HepG2 (cell line): ENCODE results near the genes ZNF473, KLK5, KLK6 and SIGLECL1.

DNA sequence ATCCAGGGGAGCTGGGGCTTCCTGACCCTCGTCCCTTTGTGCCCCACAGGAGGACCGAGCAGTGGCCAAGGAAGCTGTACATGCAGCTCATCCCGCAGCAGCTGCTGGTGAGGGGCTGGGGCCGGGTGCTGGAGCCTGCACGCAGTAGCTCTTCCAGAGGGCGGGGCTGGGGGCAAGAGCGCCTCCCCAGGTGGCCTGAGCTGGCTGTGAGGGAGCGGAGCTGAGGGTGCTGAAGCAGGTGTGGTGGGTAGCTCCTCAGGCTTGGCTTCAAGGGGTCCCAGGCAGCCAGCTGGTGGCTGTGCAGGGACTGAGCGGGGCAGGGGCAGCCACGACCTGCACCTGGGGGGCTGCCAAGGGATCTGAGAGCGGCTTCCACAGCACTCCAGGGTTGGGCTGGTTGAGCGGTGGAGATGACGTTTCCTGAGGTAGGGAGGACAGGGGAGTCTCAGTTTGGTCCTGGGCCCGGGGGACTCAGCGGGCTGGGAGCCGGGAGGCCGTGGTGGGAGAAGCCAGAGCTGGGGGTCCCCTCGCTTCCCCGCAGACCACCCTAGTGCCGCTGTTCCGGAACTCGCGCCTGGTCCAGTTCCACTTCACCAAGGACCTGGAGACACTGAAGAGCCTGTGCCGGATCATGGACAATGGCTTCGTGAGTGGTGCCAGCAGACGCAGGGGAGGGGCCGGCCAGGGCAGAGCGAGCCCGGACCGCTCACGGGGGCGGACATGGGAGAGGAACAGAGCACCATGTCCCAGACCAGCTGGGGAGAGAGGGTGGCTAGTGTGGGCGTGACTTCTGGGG is 9.2 kb downstream of the PNKP start:
- RRBS, 2 experiments = 98 to 99% methylated on average over 10 of the region's 33 CpGs
CAGE:
- cytosol, long polyA minus RNA = no peak
- cytosol, long polyA plus RNA = no peak
- long polyA plus RNA = no peak
- nucleus, long polyA minus RNA = no peak
- nucleus, long polyA plus RNA = no peak

- RRBS, 2 experiments = 1% methylated on average over 4 of the region's 27 CpGs
CAGE:
- cytosol, long polyA minus RNA = no peak
- cytosol, long polyA plus RNA = no peak
- long polyA plus RNA = no peak
- nucleus, long polyA minus RNA = no peak
- nucleus, long polyA plus RNA = no peak
Observed at GRCh38 chr19:49875886-49876400, 1.2 kb downstream of the AKT1S1 start.

DNA sequence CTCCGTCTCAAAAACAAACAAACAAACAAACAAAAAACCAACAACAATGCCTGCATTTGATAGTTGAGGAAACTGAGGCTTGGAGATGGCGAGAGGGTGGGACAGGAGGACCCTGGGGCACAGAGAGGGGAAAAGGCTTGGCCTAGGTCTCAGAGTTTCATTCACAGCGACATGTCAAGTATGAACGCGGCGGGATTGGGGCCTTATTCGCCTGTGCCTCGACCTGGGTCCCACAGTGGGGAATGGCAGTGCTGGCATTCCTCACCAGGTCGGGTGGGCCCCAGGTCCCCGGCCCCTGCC is 2.1 kb upstream of the IL4I1 start:
- RRBS, 2 experiments = no CpG with 5 or more reads among the region's 10 CpGs
CAGE:
- cytosol, long polyA minus RNA = no peak
- cytosol, long polyA plus RNA = no peak
- long polyA plus RNA = no peak
- nucleus, long polyA minus RNA = no peak
- nucleus, long polyA plus RNA = no peak

- RRBS, 2 experiments = 0% methylated on average over 1 of the region's 7 CpGs; no CpG with 5 or more reads in 1 of the 2 experiments
CAGE:
- cytosol, long polyA minus RNA = no peak
- cytosol, long polyA plus RNA = start-site peak on the plus strand at chr19:49928698-49928777, 45 and 44 reads in 2 replicates
- long polyA plus RNA = start-site peak on the plus strand at chr19:49928700-49928804, 50 and 68 reads in 2 replicates
- nucleus, long polyA minus RNA = no peak
- nucleus, long polyA plus RNA = start-site peak on the plus strand at chr19:49928694-49928837, 60 and 44 reads in 2 replicates
Observed at GRCh38 chr19:49928567-49928997, 423 bp upstream of the ATF5 start.

DNA sequence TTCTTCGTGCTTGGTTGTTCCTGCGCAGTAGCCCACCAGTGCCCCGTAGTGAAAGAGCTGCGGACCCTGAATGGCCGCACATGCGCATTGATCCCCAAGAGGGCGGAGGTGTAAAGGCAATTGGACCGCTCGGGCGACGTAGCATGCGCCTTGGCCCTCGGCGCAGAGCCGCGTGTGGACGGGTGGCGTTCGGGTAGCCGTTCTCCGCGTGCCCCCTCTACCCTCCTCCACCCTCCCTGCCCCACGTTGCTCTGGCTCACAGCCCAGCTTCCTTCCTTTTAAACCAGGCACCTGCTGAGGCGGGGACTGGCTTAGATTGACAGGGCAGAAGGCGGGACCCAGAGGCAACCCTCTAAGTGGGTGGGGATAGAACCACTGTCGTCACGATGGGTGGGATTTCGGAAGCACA is 373 bp upstream of the NUP62 start:
- RRBS, 2 experiments = no CpG with 5 or more reads among the region's 28 CpGs
CAGE:
- cytosol, long polyA minus RNA = no peak
- cytosol, long polyA plus RNA = start-site peak on the plus strand centred at position 34 of the sequence, 265 bp wide, 12 and 12 reads in 2 replicates
- long polyA plus RNA = no peak
- nucleus, long polyA minus RNA = no peak
- nucleus, long polyA plus RNA = no peak

DNA sequence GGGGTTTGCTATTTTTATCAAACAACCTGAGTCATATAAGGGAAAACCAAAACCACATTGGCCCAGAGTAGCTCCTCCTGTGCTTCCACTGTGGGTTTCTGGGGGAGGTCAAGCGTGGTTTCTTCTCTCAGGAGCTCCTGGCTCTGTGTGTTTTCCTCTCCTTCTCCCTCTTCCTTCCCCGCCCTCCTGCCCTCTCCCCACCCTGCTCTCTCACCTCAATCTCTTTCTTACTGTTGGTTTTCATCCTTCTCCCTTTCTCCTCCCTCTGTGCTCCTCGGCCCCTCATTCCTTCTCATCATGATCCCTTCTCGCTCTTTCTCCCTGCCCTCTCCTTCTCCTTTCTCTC is 21.1 kb downstream of the VRK3 start:
- RRBS, 2 experiments = no CpG with 5 or more reads among the region's 4 CpGs
CAGE:
- cytosol, long polyA minus RNA = no peak
- cytosol, long polyA plus RNA = no peak
- long polyA plus RNA = no peak
- nucleus, long polyA minus RNA = no peak
- nucleus, long polyA plus RNA = no peak

DNA sequence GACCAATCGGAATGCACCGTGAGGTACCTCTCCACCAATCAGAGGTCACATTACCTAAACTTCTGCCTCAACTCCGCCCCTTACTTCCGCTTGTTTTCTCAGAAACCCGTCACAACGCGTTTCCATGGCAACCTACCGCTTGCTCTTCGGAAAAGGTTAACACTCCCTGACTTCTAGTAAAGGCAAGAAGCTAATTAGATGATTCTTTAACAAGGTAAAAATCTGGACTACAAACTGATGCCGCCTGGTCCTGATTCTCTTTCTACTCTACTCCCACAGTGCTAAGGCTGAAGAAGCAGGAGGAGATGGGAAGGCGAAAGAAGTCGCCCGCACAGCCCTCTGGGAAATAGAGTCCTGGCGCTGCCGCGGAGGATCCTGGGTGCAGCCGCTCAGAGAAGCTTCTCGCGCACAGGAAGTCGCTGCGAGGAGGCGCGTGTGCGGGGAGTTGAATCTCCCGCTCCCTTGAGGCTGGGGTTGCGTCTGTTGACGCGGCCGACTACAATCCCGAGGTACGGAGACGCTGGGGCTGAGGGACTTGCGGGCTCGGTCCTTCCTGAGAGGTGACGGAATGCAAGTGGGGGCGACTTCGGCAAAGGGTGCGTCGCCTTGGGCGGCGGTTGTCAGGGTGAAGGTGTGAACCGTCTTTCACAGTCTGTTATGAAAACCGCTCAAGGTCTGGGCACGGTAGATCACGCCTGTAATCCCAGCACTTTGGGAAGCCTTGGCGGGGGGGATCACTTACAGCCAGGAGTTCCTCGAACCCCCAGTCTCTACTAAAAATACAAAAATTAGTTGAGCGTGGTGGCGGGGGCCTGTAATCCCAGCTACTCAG is at the start of gene ZNF473:
Gene ZNF473, plus strand, starts transcription at position 392 of the 832 bp plus-strand sequence.
- RRBS, 2 experiments = no CpG with 5 or more reads among the region's 49 CpGs
CAGE:
- cytosol, long polyA minus RNA = start-site peak on the plus strand centred at position 426 of the sequence, 39 bp wide, 87 reads
- cytosol, long polyA plus RNA = no peak
- long polyA plus RNA = start-site peak on the plus strand centred at position 422 of the sequence, 41 bp wide, 82 and 92 reads in 2 replicates
- nucleus, long polyA minus RNA = no peak
- nucleus, long polyA plus RNA = start-site peak on the plus strand centred at position 425 of the sequence, 48 bp wide, 99 and 185 reads in 2 replicates

GRCh38 chr19:50205080-50205695 is 1.8 kb downstream of the MYH14 start:
- RRBS, 2 experiments = 10% methylated on average over 15 to 17 of the region's 47 CpGs
CAGE:
- cytosol, long polyA minus RNA = no peak
- cytosol, long polyA plus RNA = no peak
- long polyA plus RNA = no peak
- nucleus, long polyA minus RNA = no peak
- nucleus, long polyA plus RNA = no peak

DNA sequence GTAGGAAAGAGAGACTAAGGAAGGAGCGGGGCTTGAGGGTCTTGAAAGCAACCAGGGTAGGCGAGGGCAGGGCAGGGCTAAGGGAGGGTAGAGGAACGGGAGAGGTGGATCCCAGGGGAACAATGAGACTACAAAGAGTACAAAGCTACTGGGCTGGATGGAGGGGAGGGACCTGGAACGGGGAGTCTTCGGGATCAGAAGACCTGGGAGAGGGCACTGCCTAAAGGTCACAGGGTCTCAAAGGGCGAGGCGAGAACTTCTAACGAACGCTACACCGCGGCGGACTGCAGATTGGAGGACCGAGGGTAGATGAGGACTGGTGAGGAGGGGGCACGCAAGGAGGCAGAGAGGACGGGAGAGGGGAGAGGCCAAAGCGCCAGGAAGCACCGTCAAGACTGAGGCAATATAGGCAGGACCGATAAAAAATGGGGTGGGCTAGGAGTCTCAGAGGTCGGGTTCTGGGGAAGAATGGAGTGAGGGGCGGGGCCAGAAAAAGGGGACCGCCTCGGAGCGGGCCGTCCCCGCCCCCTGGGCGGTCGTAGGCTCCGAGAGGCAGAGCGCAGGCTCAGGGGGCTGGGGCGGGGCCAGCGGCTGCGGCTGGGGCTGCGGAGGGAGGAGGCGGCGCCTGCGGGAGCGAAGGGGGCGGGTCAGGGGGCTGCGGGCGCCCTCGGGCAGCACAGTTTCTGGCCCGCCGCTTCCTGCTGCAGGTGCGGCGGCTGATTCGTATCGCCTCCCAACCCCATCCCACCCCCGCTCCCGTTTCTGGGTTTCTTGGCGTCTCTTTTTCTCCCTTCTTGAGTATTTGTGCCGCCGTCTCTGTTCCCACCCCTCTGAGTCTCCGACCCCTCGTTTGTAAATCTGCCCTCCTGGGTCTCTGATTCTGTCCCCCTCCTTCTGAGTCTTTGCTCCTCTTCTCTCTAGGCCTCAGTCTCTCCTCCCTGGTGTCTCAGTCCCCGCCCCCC is 1.4 kb upstream of the KCNC3 start:
- RRBS, 2 experiments = no CpG with 5 or more reads among the region's 55 CpGs
CAGE:
- cytosol, long polyA minus RNA = no peak
- cytosol, long polyA plus RNA = no peak
- long polyA plus RNA = no peak
- nucleus, long polyA minus RNA = no peak
- nucleus, long polyA plus RNA = no peak

GRCh38 chr19:50376617-50377759 is 731 bp downstream of the NR1H2 start:
- RRBS, 2 experiments = 93 to 96% methylated on average over 1 of the region's 49 CpGs
CAGE:
- cytosol, long polyA minus RNA = no peak
- cytosol, long polyA plus RNA = no peak
- long polyA plus RNA = no peak
- nucleus, long polyA minus RNA = no peak
- nucleus, long polyA plus RNA = no peak

- RRBS, 2 experiments = no CpG with 5 or more reads among the region's 19 CpGs
CAGE:
- cytosol, long polyA minus RNA = no peak
- cytosol, long polyA plus RNA = no peak
- long polyA plus RNA = no peak
- nucleus, long polyA minus RNA = no peak
- nucleus, long polyA plus RNA = no peak
Observed at GRCh38 chr19:50505967-50506414, 5.0 kb downstream of the JOSD2 start.

DNA sequence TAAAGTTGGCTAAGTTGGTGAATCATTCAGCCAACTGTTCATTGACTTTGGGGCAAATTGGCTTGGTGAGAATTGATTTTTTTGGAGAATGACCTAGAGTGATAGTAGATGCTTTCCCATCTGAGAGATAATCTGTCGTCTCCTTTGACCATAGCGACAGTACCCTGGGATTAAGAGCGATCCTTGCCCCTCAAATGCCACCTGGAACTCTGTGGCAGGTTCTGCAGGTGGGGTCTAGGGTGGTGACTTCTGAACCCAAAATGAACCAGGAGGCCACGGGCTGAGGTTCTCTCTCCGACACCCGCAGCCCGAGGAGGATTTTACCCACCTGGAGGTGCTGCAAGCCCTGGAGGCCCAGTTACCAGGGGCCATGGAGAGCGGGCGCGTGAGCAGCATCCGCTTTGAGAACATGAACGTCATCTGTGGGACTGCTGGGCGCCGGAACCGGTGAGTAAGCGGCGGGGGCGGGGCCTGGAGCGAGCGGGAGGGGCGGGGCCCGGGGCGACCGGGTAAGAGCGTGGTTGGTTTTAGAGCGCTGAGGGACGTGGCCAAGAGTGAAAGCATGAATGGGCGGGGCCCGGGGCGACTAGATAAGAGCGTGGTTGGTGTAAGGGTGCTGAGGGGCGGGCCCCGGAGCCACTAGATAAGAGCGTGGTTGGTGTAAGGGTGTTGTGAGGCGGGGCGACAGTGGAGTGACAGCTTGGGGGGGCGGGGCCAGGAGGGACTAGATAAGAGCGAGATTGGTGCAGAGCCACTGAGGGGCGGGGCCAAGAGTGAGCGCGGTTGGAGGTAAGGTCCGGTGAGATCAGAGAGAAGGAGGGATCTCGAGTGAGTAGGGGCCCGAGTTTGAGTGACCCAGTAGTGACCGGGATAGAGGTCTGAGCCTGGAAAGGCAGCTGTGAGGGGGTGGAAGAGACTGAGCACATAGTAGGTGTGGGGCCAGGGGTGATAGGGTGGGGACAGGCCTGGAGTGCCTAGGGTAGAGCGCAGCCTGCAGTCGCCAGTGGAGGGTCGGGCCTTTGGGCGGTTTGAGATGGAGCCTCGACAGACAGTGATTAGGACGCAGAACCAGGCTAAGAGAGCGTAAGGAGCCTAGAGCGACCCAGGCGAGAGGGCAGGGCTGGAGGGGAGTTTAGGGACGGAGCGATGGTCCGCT is 8.8 kb downstream of the C19orf81 start:
- RRBS, 2 experiments = 20 to 24% methylated on average over 20 of the region's 57 CpGs
CAGE:
- cytosol, long polyA minus RNA = no peak
- cytosol, long polyA plus RNA = no peak
- long polyA plus RNA = no peak
- nucleus, long polyA minus RNA = no peak
- nucleus, long polyA plus RNA = no peak

DNA sequence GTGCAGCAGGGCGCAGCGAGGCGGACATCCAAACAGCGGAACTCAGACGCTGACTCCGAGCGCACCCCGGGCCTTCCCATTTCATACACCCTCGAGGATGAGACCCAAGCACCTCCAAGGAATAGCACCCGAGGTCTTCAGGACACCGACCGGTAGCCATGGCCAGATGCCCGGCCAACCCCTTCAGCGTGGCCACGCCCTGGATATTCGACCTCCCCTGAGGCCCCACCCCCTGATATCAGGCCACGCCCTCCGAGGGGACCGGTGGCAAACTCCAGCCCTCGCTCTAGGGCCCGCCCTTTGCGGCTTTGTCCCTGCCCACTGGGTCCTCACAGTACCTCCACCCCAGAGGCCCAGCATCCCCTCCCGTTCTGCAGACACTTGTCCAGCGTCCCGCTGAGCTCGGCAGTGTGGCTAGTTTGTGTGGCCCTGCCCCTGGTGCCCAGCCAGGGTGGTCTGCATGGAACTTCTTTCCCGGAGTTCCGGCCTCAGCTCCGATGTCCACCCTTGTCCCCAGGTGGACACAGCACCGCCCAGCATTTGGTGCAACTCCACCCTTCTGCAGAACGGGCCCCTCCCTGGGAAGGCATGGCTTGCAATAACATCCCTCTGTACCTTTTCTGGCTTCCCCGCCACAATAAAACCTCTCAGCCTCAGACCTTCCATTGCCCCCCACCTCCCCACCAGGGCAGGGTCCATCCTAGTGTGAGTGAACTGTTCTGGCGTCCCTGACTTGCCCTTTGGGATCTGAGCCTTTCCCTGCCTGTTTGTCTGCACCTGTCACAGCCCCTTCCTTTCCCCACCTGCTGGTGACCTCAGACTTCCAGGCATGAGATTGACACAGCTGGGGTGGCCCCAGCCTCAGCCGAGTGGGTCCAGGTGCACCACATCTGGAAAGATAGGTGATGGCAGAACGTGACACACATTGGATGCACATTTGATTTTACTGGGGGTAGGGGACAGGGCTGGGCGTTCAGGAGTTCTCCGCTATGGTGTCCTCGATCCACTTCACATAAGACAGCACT is 5.1 kb downstream of the KLK1 start:
- RRBS, 2 experiments = 18 to 19% methylated on average over 11 of the region's 38 CpGs
CAGE:
- cytosol, long polyA minus RNA = no peak
- cytosol, long polyA plus RNA = no peak
- long polyA plus RNA = no peak
- nucleus, long polyA minus RNA = no peak
- nucleus, long polyA plus RNA = no peak

DNA sequence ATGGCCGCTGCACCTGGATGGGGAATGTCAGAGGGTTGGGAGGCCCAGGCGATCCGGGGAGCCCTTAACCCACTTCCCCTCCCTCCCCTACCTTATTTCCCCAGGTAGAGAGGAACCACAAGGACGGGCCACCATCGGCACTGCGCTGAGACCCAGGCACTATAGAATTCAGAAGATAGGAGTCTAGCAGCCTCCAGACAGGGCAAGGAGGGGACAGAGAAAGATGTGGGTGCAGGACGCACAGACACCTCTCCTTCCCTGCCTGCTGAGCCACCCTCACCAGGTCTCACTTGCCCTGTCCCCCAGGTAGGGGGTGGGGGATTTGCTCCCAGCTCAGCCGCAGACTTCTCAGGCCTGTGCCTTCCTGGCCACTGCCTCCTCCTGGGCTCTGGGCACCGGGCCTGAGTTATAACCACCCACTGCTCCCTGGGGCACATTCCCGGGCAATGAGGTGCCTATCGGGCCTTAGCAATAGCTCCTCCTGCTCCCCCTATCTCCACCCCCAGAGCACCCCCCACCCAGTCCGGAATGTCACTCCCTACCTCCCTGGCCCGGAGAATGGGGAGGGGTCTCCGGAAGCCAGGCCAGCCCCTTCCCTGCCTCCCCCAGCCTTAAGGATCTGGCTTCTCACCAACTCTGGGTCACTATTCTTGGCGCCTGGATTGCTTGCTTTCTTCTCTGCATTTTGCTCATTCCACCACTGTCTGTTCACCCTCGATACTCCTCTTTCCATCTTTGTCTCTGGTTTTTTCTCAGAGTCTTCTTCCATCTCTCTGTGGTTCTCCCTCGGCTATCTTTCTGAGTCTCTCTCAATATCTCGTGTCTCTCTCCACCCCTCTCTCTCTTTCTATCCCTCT is at the start of gene KLK5:
Gene KLK5, minus strand, starts transcription at position 383 of the 857 bp plus-strand sequence.
- RRBS, 2 experiments = 0 to 3% methylated on average over 3 of the region's 18 CpGs
CAGE:
- cytosol, long polyA minus RNA = no peak
- cytosol, long polyA plus RNA = no peak
- long polyA plus RNA = no peak
- nucleus, long polyA minus RNA = no peak
- nucleus, long polyA plus RNA = no peak

DNA sequence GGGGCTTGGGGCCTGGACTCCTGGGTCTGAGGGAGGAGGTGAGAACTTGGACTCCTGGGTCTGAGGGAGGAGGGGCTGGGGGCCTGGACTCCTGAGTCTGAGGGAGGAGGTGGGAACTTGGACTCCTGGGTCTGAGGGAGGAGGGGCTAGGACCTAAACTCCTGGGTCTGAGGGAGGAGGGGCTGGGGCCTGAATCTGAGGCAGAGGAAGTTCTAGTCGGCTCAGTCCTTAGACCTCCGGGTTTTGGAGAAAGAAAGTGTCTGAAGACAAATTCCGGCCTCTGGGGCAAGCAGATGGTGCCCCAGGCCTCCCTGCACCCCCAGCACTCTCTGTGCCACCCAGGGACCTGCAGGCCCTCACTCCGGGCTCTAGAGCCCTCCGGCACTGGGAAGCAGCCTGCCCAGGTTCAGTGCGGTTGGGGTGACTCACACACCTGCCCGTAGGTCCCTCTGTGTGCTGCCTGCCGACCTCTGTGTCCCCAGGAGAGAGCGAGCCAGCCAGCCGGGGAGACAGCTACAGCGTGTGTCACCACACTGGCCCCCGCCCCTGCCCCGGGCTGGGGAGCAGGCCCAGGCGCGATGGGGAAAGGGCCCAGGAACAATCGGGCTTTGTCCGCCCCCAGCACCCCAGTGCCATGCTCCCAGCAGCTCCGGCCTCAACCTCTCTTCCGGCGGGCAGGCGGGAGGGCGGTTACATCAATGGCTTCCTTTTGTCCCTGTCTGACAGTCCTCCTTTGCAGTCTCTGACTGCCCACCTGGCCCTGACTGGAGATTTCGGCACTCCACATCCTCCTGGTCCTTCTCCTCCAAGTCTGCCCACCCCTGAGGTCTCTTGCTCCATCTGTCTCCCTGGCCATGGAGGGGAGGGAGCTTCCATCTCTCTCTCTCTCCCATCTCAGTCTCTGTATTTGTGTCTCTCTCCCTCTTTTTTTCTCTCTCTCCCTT is at the start of gene KLK6:
Gene KLK6, minus strand, starts transcription at position 535 of the 944 bp plus-strand sequence.
- RRBS, 2 experiments = 2 to 5% methylated on average over 9 of the region's 23 CpGs
CAGE:
- cytosol, long polyA minus RNA = no peak
- cytosol, long polyA plus RNA = no peak
- long polyA plus RNA = no peak
- nucleus, long polyA minus RNA = no peak
- nucleus, long polyA plus RNA = no peak

DNA sequence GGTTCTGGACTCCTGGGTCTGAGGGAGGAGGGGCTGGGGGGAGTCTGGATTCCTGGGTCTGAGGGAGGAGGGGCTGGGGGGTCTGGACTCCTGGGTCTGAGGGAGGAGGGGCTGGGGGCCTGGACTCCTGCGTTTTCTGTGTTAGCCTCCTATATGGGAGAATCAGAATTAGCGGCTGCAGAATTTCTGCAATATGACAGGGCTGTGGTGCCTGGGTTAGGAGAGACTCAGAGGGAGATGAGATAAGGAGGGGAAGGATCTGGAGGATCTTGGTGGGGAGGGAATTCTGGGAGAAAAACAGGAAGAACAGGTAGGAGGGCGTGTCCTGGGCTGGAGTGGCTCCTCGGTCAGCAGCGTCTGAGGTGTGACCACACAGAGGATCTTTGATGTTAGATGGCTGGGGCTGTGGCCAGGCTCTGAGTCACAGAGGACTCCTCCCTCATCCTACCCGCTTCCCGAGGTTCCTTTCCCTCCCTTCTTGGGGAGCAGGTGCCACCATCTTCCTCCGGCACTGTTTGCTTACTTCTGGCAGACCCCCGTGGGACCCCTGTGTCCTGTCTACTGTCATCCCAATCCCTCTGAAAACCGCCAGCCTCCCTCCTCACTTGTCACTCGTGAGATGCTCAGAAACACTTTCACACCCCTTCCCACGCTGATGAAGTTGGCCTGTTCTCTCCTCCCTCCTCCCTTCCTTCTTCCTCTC is 6.4 kb upstream of the KLK6 start:
- RRBS, 2 experiments = no CpG with 5 or more reads among the region's 12 CpGs
CAGE:
- cytosol, long polyA minus RNA = no peak
- cytosol, long polyA plus RNA = no peak
- long polyA plus RNA = no peak
- nucleus, long polyA minus RNA = no peak
- nucleus, long polyA plus RNA = no peak

DNA sequence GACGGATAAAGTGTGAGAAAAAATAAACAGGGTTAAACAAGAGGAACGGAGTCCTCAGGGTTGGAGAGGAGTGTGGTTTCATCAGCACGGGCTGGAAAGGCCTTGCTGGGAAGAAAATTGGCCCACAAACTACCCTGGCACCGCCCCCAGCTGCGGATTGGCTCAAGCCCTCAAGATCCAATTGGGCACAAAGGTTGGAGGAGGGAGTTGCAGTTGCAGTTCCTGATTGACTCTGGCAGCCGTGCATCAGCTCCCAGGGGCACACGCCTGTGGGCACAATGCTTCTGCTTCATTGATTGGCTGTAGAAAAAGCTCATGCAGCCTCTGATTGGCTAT is 306 bp upstream of the SIGLECL1 start:
- RRBS, 2 experiments = no CpG with 5 or more reads among the region's 7 CpGs
CAGE:
- cytosol, long polyA minus RNA = no peak
- cytosol, long polyA plus RNA = no peak
- long polyA plus RNA = no peak
- nucleus, long polyA minus RNA = no peak
- nucleus, long polyA plus RNA = no peak

DNA sequence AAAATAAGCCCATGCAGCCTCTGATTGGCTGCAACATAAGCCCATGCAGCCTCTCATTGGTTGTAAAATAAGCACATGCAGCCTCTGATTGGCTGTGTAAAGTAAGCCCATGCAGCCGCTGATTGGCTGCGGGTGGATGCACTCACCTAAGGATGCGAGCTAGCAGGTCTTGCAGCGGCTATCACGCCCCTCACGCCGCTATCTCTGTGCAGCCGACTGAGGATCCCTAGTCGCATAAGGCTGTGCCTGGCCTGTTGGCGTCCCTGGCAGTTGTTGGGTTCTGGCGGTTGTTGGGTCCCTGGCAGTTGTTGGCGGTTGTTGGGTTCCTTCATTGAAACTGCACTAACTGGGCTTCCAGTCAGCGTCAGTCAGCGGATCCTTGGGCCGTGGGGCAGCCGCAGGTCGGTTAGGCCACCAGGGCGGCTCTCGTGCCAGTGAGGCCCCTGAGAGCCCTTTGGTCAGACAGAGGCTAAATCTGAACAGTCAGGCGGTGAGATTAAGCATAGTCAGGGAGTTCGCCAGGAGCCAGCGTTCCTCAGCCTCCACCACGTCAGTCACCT is at the start of gene SIGLECL1:
Gene SIGLECL1, plus strand, starts transcription at position 139 of the 560 bp plus-strand sequence.
- RRBS, 2 experiments = no CpG with 5 or more reads among the region's 23 CpGs
CAGE:
- cytosol, long polyA minus RNA = no peak
- cytosol, long polyA plus RNA = no peak
- long polyA plus RNA = no peak
- nucleus, long polyA minus RNA = no peak
- nucleus, long polyA plus RNA = no peak

DNA sequence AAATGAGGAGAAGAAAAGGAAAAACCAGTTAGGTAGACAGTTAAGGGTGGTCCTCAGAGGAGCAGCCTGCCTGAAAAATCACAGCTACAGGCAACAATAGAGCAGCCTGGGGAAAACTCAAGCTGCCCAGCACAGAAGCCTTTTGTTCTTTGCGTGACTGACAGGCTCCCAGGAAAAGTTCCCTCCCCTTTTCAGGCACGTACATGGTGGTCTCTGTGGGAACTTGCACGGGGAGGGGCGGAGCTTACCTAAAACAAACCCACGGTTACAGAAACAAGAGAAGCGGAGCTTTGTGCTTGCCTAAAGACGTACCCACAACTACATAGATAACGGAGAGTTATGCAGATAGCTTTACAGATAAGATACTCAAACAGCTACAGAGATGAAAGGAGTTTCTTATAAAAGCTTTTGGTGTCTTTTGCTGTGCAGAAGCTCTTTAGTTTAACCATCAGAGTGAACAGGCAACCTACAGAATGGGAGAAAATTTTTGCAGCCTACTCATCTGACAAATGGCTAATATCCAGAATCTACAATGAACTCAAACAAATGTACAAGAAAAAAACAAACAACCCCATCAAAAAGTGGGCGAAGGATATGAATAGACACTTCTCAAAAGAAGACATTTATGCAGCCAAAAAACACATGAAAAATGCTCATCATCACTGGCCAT is 11.4 kb downstream of the ETFB start:
- RRBS, 2 experiments = no CpG with 5 or more reads among the region's 9 CpGs
CAGE:
- cytosol, long polyA minus RNA = no peak
- cytosol, long polyA plus RNA = no peak
- long polyA plus RNA = no peak
- nucleus, long polyA minus RNA = no peak
- nucleus, long polyA plus RNA = start-site peak on the plus strand centred at position 318 of the sequence, 30 bp wide, 14 and 14 reads in 2 replicates

GRCh38 chr19:51362526-51363454 is 3.4 kb downstream of the ETFB start:
- RRBS, 2 experiments = no CpG with 5 or more reads among the region's 7 CpGs
CAGE:
- cytosol, long polyA minus RNA = no peak
- cytosol, long polyA plus RNA = no peak
- long polyA plus RNA = no peak
- nucleus, long polyA minus RNA = no peak
- nucleus, long polyA plus RNA = no peak